ENCODE measurements around a stretch of chr3.

GRCh38 chr3:159858616-159859042, 366.6 kb upstream of the C3orf80 start:
- PRO-cap = no peak

DNA sequence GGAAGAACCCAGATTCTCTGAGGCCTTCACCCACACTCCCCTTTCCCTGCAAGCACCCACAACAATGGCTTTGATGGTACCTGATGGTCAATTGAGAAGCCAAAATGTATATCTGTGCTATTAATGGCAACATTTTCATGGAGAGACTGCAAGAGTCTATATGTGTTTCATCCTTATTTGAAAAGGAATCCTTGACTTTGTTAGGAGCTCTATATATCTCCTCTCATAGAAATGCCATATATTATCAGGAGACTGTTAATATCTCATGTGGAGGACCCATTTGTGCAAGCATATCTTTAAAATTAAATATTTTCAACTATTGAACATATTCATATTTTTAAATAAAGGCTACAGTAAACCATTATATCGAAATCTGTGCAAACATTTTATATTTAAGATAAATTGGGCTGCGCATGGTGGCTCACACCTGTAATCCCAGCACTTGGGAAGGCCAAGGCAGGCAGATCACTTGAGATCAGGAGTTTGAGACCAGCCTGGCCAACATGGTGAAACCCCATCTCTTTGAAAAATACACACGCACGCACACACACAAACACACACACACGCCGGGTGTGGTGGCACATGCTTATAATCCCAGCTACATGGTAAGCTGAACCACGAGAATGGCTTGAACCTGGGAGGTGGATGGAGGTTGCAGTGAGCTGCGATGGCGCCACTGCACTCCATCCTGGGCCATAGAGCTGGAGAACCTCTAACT, 22.0 kb downstream of the TRIM59 start:
- PRO-cap = no peak

DNA sequence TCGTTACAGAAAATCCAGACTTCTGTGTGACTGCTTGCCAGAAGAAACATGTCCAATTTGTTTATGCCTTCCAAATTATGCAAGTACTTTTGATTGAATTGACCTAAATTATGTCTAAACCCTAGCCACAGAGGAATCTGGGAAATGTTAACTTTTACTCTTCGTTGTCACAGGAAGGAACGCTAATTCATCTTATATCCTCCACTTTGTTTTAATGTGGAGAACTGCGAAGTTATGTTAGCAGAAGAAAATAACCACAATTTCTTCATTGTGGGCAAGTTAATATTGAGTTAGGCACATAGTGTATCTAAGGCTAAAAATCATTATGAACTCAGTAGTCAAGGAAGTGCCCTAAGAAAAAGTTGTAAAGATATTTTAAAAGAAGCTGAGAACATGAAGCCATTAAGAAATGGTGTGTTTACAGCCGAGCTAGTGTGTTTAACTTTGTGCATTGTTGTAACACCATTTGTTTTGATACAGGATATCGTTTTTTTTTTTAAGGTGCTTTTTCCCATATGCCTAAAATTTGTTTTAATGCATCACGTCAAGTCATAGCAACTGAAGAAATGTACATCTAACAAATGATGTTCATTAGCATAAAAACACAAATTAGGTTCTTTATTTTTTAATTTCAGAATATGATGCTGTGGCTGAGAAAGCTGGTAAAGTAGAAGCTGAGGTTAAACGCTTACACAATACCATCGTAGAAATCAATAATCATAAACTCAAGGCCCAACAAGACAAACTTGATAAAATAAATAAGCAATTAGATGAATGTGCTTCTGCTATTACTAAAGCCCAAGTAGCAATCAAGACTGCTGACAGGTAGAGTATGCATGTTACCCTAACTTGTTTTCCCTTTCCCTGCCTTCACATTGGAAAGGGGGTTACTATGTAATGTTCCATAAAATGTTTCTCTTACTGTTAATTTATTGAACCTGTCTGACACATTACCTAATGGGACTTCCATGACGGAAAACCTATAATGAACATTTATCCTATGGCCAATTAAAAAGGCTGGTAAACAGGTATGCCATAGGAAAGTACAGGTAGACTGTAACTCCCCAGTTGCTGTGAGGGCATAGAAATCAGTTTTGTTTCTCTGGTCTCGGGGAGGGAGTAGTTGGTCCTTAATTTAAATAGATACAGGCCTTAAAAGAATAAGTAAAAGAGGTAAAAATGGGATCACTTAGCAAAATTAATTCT, 21.1 kb downstream of the TRIM59 start:
- PRO-cap = no peak

GRCh38 chr3:160564264-160564650, 1.1 kb downstream of the KPNA4 start:
- PRO-cap = no peak

GRCh38 chr3:160600045-160600343, 34.6 kb upstream of the KPNA4 start:
- PRO-cap = no peak

GRCh38 chr3:160840344-160840760, 84.3 kb downstream of the PPM1L start:
- PRO-cap = no peak

- PRO-cap = no peak
These were observed 50.1 kb upstream of the NMD3 start for GRCh38 chr3:161171050-161171455.

- PRO-cap = no peak
These were observed 9.7 kb downstream of the NMD3 start for GRCh38 chr3:161230608-161231447.

GRCh38 chr3:161252957-161253645, 32.0 kb downstream of the NMD3 start:
- PRO-cap = no peak

DNA sequence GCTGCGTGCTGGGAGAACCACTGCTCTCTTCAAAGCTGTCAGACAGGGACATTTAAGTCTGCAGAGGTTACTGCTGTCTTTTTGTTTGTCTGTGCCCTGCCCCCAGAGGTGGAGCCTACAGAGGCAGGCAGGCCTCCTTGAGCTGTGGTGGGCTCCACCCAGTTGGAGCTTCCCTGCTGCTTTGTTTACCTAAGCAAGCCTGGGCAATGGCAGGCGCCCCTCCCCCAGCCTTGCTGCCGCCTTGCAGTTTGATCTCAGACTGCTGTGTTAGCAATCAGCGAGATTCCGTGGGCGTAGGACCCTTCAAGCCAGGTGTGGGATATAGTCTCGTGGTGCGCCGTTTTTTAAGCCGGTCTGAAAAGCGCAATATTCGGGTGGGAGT, 914.6 kb downstream of the OTOL1 start:
- PRO-cap = no peak

GRCh38 chr3:167870688-167871153, 135.2 kb downstream of the SERPINI1 start:
- PRO-cap = no peak

DNA sequence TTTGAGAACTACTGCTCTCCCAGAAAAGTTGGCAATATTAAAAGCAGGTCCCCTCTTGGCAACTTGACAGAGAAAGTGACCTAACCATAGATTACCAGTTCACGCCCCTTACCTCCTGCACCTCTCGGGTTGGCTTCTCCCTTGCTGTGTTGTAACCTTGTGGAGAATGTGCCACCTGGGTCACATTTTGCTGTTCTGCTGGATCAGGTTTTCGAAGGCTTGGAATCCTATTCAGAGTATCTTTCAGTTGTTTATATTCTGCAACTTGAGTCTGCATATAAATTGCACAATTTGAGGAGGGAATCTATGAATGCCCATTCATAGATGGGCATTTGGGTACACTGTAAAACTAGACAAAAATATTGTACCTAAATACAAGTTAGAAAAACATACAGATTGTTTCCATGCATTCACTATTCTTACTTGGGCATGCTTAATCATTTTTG, 59.0 kb downstream of the GOLIM4 start:
- PRO-cap = no peak

DNA sequence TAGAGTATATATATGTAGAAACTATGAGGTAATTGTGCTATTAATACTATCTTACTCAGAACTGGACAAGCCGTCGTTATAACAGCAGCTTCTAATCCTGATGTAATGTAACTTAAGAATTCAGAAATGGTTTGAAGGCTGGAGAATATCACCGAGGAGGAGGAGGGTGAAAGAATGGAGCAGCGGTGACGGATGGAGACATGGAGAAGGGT, 44.2 kb downstream of the GOLIM4 start:
- PRO-cap = unidirectional peak, plus-strand start at position 123 of the sequence

GRCh38 chr3:168070855-168071629, 24.7 kb downstream of the GOLIM4 start:
- PRO-cap = no peak

DNA sequence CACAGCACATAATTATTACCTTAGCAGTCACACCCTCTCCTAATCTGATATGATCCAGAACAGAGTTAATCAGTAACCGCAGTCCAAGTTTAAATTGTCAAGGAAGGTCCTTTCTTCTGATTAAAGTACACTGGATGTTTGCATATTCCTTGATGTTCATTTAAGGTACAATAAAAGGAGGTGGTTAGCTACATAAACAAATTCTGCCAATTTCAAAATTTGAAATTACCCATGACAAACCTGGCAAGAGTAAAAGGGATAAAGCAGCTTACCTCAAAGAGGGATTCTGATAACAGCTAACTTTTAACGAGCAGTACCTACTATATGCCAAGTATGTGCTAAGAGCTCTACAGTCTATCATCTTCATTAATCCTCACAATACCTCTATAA, 4.4 kb downstream of the GOLIM4 start:
- PRO-cap = no peak

- PRO-cap = unidirectional peak, minus-strand start at chr3:168876459
These were observed 780.7 kb upstream of the GOLIM4 start for GRCh38 chr3:168876161-168877021.

DNA sequence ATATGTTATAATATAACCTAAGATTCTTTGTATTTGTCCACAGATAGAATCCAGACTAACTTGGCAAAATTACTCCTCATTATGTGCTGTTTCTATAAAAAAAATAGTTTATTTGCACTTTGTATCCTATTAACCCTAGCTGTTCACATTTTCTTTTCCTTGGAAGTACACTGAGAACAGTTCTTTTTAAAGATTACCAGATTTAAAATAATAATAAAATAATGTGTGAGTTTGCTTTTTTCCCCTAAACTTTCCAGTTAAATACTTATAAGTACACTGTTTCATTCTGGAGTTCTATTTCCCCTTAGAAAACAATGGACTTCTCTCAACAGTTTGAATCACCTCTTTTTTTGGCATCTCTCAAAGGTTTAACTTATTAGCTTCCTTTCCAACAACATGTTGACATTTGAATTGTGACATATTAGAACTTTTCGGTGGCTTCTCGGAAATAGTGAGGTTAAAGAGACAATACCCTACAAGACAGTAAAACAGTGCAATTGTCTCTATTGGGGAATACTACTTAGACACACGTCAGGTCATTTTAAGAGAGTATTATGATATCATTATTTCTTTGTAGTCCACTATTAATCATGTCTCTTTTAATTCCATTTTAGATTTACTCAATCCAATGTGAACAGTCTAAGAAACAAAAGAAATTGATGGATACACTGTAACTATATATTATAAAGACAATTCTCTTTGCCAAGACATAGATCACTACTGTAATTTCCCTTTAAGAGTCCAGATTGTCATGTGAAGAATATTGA, 529.8 kb downstream of the MECOM start:
- PRO-cap = no peak

DNA sequence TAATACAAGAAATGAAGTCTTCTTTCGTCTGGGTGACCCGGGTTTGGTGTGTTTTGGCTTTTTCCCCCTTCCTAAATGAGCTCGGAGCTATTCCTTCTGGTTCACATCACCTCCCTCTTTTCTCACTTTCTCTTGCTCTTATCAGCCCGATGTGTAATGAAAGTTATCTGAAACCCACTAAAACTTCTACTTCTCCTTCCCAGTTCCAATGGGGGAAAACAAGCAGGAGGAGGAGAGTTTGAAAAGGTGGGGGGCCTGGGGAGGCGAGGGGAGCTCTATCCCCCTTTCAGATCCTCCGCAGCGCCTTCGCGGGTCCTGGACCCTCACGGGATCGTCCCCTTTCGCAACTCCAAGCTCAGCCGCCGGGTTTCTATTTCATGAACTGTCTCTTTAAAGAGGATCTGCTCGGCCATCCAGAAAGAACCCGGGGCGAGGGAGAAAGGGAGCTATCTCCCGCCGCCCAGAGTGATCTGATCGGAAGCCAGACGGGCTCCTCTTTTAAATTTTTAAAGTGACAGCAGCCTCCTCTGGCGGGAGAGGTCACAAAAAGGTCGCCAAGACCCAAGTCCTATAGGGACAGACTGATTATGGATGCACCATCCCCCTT, 516.4 kb downstream of the MECOM start:
- PRO-cap = bidirectional peak, plus-strand start at position 419 of the sequence, minus-strand start at position 351 of the sequence; unidirectional peak, minus-strand start at position 472 of the sequence

- PRO-cap = no peak
These were observed 490.2 kb downstream of the MECOM start for GRCh38 chr3:169173250-169173770.

DNA sequence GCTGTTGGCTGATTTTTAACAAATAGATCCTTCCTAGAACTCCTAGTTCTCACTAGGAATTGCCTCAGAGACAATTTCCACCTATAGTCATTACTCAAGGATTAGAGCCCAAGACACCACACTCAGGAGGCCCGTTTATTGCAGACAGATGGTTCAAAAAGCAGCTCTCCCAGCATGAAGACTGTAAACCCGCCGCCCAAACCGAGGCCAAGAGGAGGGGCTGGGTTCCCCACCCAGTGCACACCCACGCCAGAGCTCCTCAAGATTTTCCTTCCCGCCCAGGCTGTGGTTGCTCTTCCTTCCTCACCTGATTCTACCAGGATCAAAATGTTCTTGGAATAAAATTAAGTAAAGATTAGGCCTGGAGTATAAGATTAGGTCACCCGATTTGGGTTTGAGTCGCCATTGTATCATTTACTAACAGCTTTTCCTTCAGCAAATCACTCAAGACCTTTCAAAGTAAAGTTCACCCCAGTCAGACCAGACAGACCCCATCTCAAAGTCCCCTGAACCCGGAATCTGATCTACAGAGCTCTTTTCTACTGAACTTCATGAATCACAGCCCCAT, 364.3 kb downstream of the MECOM start:
- PRO-cap = no peak

Data from pulmonary artery (tissue), 1 donor.